Cerebral cortex (tissue), 2 donors: ENCODE results near the genes OR8S1, PRPH, TROAP and C1QL4.

- PRO-cap, 2 experiments = no peak in any of the 2 experiments
Measured at GRCh38 chr12:47811478-47812500, 7.9 kb downstream of the HDAC7 start.

GRCh38 chr12:47830729-47831003, 11.0 kb upstream of the HDAC7 start:
- PRO-cap, 2 experiments = no peak in any of the 2 experiments

DNA sequence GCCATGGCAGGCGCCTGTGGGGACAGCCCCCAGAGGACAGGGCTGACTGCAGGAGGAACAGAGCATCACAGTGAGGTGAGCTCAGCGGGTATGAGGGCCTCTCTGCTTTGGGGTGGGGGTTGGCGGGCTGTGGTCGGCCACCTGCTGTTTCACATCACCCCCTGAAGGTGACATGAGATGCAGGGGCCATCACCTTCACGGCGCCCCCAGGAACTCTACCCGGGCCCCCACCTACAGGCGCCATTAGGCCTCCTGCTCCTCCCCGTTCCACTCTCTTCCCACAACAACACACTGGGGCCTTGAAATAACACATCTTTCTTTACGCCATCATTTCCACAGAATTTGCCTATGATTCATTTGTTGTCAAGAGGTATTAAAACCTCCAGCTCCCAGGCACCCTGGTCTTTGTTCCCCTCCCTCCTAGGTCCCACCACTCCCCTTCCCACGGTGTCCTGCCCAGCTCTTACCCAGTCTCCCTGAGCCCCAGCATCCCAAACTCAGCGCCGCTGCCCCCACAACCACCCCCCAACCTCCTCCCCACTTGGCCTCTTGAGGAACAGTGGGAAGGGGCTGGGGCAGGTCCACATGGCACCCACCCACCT, 12.7 kb upstream of the HDAC7 start:
- PRO-cap, 2 experiments = no peak in any of the 2 experiments

DNA sequence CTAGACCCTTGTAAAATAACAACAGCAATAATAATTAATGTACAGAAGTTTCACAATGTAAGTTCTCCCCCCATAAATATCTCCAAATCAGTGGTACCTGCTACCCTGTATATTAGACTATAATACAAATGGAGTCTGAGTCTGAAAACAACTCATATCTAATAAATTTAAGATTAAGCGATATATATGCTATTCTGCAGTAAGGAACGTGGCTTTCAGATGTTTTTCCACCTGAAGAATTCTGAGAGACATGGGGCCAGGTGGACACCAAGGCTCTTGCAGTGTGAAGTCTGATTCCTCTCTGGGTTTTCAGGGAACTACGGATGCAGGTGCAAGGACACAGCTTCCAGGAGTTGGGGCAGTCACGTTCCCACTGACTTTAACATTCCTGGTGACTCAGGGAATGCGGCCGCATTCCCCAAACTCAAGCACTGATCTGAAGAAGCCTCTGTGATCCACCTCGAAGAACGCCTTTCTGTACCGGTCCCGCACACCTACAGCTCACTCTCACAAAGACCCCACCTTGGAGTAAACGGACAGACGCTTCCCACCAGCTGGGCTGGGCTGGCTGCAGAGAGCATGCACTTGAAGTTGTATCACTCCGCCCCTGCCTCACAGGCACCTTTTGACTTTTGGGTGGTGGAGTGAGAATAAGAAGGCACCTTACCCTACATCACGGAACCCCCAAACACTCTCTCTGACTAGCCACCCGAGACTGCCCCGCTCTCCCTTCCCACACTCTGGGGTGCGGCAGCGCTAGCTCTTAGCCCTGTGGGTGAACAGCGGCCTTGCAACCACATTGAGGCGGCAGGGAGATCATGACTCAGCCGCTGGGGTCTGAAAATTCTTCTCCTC, 23.5 kb upstream of the HDAC7 start:
- PRO-cap, 2 experiments = no peak in any of the 2 experiments

DNA sequence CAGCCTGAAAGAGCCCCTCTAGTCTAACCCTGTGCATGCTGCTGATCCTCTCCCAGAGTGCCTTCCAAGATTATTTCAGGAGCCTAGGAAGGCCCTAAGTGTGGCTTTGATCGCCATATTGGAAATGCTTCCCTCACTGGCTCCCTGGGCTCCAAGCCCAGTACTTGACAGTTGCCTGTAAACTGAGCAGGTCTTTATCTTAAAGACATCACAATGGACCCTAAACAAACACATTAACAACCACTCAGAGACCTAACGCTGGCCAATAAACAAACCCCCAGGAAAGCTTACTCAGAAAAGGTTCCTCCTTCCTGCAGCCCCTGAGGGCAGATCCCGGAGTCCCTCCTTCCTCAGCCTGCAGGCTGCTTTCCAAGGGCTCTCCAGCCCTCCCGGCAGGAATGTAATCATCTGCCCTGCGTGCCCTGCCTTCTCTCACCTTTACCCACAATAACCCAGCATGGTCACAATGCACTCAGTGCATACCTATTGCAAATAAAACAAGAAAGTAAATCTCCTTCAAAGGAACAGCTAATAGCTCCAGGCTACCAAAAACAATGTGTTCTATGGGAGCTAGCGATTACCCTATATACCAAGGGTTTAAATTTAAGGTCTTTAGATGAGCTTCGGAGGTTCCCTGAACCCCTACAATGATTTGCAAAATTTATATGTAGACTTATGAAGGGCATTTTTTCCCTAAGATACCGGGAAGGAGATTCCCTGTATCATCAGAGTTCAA, 17.6 kb upstream of the COL2A1 start:
- PRO-cap, 2 experiments = no peak in any of the 2 experiments

GRCh38 chr12:48525400-48525753, at the start of gene OR8S1:
Gene OR8S1, plus strand, starts transcription at chr12:48525632.
- PRO-cap, 2 experiments = no peak in any of the 2 experiments

- PRO-cap, 2 experiments = no peak in any of the 2 experiments
Measured at GRCh38 chr12:48653743-48654748, 28.0 kb downstream of the KANSL2 start.

DNA sequence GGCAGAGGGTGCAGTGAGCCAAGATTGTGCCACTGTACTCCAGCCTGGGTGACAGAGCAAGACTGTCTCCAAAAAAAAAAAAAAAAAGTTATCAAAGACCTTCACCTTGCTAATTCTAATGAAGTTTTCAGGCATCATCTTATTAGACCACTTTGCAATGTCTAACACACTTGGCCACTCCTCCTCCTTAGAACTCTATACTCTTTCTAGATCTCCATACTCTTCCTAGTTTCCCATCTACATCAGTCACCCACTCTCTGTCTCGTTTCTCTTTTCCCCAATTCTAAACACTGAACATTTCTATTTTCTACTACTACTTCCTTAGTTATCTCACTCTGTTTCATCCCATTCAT, 3.0 kb upstream of the KANSL2 start:
- PRO-cap, 2 experiments = no peak in any of the 2 experiments

- PRO-cap, 2 experiments = no peak in any of the 2 experiments
Measured at GRCh38 chr12:48781225-48782067, 7.4 kb downstream of the ADCY6 start.

DNA sequence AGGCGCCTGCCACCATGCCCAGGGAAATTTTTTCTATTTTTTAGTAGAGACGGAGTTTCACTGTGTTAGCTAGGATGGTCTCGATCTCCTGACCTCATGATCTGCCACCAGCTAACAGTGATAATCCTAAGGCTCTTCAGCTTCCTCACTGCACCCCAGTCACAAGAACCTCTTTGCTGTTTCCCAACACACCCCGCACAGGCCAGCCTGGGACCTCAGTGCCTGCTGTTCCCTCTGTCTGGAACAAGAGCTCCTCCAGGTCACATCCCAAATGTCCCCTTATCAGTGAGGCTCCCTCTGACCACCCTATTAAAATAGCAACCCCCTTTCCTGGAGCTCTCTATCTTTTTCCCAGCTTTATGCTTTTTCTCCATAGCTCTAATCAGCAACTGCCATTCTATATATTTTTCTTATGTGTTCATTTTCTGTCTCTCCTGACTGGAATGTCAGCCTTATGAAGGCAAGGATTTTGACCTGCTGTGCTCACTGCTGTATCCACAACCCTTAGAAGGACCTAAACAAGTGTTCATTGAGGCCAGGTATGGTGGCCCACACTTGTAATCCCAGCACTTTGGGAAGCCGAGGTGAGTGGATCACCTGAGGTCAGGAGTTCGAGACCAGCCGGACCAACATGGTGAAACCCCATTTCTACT, 4.0 kb downstream of the ADCY6 start:
- PRO-cap, 2 experiments = no peak in any of the 2 experiments

- PRO-cap, 2 experiments = no peak in any of the 2 experiments
Measured at GRCh38 chr12:48956175-48957240, 779 bp downstream of the ARF3 start.

- PRO-cap, 2 experiments = peak in 1 of 2 experiments; most common plus-strand start chr12:49088451 (in 1)
Measured at GRCh38 chr12:49088003-49088633, 6.5 kb downstream of the DHH start.

GRCh38 chr12:49095416-49096333, 1.1 kb upstream of the DHH start:
- PRO-cap, 2 experiments = no peak in any of the 2 experiments

- PRO-cap, 2 experiments = peak in 2 of 2 experiments; most common plus-strand start chr12:49130902 (in 2); most common minus-strand start chr12:49130787 (in 1)
Measured at GRCh38 chr12:49130561-49131199, 515 bp downstream of the TUBA1B start.

GRCh38 chr12:49232701-49233641, 31.9 kb upstream of the TUBA1C start:
- PRO-cap, 2 experiments = peak in 1 of 2 experiments; most common plus-strand start chr12:49233109 (in 1); most common minus-strand start chr12:49233129 (in 1)

GRCh38 chr12:49279622-49280387, 14.9 kb downstream of the TUBA1C start:
- PRO-cap, 2 experiments = no peak in any of the 2 experiments

GRCh38 chr12:49294777-49295434, at the start of gene PRPH:
Gene PRPH, plus strand, starts transcription at chr12:49295147.
- PRO-cap, 2 experiments = no peak in any of the 2 experiments

GRCh38 chr12:49322798-49323802, at the start of gene TROAP:
Gene TROAP, plus strand, starts transcription at chr12:49323255.
- PRO-cap, 2 experiments = peak in 1 of 2 experiments; most common minus-strand start chr12:49322999 (in 1)

DNA sequence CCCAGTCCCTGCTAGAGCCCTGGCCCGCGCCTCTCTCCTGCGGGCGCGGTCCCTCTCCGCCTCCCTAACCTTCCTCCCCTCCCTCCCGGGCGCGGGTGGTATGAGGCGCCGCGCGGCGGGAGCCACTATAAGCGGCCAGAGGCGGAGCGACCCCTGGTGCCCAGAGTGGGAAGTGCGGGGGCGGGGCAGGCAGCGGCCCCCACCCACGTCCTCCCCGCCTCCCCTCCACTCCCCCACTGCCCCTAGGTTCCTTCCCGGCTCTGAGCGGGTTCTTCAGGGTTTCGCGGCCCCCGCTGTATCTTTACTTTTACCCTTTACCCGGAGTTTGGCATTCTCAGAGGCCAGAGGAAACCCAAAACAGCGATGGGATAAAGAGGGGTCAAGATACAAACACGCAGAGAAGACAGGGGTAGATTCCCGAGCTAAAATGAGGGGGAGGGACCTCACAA, at the start of gene C1QL4:
Gene C1QL4, minus strand, starts transcription at position 102 of the 449 bp plus-strand sequence.
- PRO-cap, 2 experiments = peak in 1 of 2 experiments; most common plus-strand start position 263 of the sequence (in 1); most common minus-strand start position 102 of the sequence (in 1)

DNA sequence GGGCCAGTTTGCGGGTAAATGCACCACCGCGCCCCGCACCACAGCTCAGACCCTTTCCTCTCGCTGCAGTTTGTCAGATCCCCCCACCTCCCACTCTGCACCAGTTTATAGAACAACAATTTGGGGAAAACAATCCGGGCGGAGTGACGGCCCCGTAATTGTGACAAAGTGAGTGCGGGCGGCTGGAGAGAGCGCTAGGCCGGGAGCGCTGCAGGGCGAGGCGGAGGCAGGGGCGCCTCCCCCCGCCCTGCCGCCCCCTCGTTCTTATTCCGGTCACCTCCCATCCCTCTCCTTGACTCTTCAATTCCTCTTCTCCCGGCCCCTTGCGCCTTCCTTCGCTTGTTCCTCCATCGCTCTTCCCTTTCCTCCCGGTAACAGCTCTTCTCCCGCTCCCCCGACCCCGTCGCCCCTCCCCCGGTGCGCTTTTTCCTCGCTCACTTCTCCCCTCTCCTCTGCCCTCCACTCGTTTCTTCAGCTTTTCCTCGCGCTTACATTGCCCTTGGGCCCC, 659 bp upstream of the DNAJC22 start:
- PRO-cap, 2 experiments = no peak in any of the 2 experiments